K562 (cell line): ENCODE measurements around a stretch of chr6.

DNA sequence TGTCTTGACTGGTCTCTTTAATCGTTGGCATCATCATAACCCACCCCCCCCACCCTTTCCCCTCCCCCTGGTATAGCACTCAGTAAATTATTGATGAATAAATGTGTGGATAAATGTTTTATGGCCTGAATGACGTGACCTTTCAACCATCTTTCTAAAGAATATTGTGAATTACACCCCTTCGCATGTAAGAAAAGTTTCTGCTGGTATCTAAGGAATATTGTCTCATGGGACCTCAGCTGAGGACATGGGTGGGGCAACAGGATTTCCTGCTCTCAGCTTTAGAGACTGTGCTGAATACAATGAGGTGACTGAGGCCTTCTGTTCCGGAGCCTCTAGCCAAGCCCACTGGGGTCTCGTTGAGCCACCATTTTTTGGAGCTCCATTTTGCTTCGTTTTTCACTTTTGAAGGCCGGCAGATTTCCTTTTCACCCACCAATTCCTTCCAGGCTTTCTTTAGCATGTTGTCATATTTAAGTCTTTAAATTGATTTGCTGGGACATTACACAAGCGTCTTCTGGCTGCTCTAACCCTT lies 124.3 kb upstream of the NEDD9 start:
- RAMPAGE, long total RNA = no peak
- RRBS = 2% methylated on average over 4 of the region's 8 CpGs
PRO-cap:
- standard = no peak
- CoPRO, capped RNA only, 2 experiments = no peak in any of the 2 experiments
- CoPRO, capped and uncapped RNA, 2 experiments = no peak in any of the 2 experiments
- CoPRO, uncapped RNA only, 2 experiments = no peak in any of the 2 experiments
CAGE:
- cytosol, long polyA plus RNA = no peak
- long polyA plus RNA = no peak
- nucleolus, long total RNA = no peak
- nucleus, long polyA plus RNA = no peak

DNA sequence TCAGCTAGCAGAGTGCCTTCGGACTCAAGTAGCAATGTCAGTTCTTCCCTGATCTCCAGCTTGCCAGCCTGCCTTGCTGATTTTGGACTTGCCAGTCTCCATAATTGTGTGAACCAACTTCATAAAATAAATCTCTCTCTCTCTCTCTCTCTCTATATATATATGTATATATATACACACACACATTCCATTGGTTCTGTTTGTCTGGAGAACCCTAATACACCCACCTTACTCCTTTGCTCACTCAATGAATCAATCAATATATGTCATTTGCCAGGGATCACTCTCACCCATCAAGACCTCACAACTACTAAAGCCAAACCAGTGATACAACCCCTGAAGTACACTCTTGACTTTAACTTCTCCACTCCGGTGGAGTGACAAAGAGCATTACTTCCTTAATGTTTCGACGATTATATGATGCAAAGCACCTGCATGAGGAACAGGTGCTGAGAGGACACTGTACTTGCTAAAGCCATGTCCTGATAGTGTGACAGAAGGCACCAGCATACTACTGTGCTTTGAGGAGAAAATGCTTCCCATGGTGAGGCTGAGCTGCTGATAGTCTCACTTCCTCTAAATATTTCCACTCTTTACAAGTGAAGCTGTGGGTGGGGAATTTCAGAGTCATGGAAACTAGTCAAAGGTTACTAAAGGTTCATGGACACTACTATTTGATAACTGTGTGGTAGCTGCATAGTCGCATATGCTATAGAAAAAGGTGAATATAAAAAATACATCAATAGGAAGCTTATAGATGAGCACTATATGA lies 141.6 kb upstream of the NEDD9 start:
- RAMPAGE, long total RNA = no peak
- RRBS = no CpG with 5 or more reads among the region's 5 CpGs
PRO-cap:
- standard = no peak
- CoPRO, capped RNA only, 2 experiments = no peak in any of the 2 experiments
- CoPRO, capped and uncapped RNA, 2 experiments = no peak in any of the 2 experiments
- CoPRO, uncapped RNA only, 2 experiments = no peak in any of the 2 experiments
CAGE:
- cytosol, long polyA plus RNA = no peak
- long polyA plus RNA = no peak
- nucleolus, long total RNA = no peak
- nucleus, long polyA plus RNA = no peak

GRCh38 chr6:11381318-11382097 lies 149.0 kb upstream of the NEDD9 start:
- RAMPAGE, long total RNA = no peak
- RRBS = no CpG with 5 or more reads among the region's 9 CpGs
PRO-cap:
- standard = no peak
- CoPRO, capped RNA only, 2 experiments = no peak in any of the 2 experiments
- CoPRO, capped and uncapped RNA, 2 experiments = no peak in any of the 2 experiments
- CoPRO, uncapped RNA only, 2 experiments = no peak in any of the 2 experiments
CAGE:
- cytosol, long polyA plus RNA = no peak
- long polyA plus RNA = no peak
- nucleolus, long total RNA = no peak
- nucleus, long polyA plus RNA = no peak

DNA sequence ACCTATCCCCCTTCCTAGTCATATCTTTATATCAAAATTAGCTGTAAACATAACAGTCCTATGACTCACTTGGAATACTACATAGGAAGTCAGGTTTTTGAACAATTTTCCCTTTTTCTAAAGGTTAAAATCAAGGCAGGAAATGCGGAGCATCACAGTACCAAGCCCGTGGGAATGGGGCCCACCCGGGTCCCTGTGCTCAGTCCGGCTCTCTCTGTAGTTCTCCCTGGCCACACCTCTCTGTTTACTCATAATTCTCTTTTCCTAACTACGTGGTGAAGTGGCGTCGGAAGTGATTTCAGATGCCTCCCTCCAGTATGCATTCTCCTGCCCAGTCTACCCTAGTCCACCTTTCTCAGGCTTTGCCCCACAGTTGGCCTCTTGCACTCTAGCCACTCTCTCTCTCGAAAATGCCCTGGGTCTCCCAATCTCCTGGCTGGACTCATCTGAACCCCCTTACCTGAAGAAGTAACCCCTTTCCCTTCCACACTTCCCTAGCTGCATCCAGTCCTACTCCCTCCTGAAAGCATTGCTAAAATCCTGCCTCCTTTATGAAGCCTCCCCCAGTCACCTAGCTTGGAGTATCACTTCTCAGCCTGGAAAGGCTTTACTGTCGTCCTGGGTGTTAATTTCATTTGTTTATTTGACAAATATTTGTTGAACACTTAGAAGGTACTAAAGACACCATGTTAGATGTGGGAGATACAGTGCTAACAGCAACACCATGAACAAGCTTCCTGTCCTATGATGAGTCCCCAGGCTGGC lies 109.5 kb upstream of the TMEM170B start:
- RAMPAGE, long total RNA = no peak
- RRBS = no CpG with 5 or more reads among the region's 9 CpGs
PRO-cap:
- standard = no peak
- CoPRO, capped RNA only, 2 experiments = no peak in any of the 2 experiments
- CoPRO, capped and uncapped RNA, 2 experiments = no peak in any of the 2 experiments
- CoPRO, uncapped RNA only, 2 experiments = no peak in any of the 2 experiments
CAGE:
- cytosol, long polyA plus RNA = no peak
- long polyA plus RNA = no peak
- nucleolus, long total RNA = no peak
- nucleus, long polyA plus RNA = no peak

DNA sequence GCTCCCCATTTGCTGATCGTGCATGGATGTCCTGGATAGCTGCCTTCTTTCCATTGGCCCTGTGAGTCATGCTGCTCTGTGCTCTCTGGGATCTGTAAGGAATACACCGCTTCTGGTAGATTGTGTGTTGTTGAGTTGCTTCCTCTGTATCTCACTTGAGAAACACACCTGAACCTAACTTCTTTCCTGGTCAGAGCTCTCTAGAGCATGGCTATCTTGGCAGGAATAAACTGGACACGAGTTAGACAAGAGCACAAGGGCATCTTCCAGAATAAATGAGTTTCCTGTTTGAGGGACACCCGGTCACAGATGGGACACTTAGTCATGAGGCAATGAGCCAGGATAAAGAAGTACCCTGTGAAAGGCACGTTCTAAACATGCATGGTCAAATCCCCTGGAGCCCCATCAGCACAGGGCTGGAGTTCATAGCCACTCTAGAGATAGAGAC lies 99.6 kb upstream of the TMEM170B start:
- RAMPAGE, long total RNA = no peak
- RRBS = no CpG with 5 or more reads among the region's 5 CpGs
PRO-cap:
- standard = no peak
- CoPRO, capped RNA only, 2 experiments = no peak in any of the 2 experiments
- CoPRO, capped and uncapped RNA, 2 experiments = no peak in any of the 2 experiments
- CoPRO, uncapped RNA only, 2 experiments = no peak in any of the 2 experiments
CAGE:
- cytosol, long polyA plus RNA = no peak
- long polyA plus RNA = no peak
- nucleolus, long total RNA = no peak
- nucleus, long polyA plus RNA = no peak

GRCh38 chr6:11552390-11552859 lies 14.9 kb downstream of the TMEM170B start:
- RAMPAGE, long total RNA = no peak
- RRBS = no CpG with 5 or more reads among the region's 1 CpG
PRO-cap:
- standard = no peak
- CoPRO, capped RNA only, 2 experiments = no peak in any of the 2 experiments
- CoPRO, capped and uncapped RNA, 2 experiments = no peak in any of the 2 experiments
- CoPRO, uncapped RNA only, 2 experiments = no peak in any of the 2 experiments
CAGE:
- cytosol, long polyA plus RNA = no peak
- long polyA plus RNA = no peak
- nucleolus, long total RNA = no peak
- nucleus, long polyA plus RNA = no peak

GRCh38 chr6:11650781-11651113 lies 113.2 kb downstream of the TMEM170B start:
- RAMPAGE, long total RNA = no peak
- RRBS = no CpG with 5 or more reads among the region's 1 CpG
PRO-cap:
- standard = no peak
- CoPRO, capped RNA only, 2 experiments = no peak in any of the 2 experiments
- CoPRO, capped and uncapped RNA, 2 experiments = no peak in any of the 2 experiments
- CoPRO, uncapped RNA only, 2 experiments = no peak in any of the 2 experiments
CAGE:
- cytosol, long polyA plus RNA = no peak
- long polyA plus RNA = no peak
- nucleolus, long total RNA = no peak
- nucleus, long polyA plus RNA = no peak

DNA sequence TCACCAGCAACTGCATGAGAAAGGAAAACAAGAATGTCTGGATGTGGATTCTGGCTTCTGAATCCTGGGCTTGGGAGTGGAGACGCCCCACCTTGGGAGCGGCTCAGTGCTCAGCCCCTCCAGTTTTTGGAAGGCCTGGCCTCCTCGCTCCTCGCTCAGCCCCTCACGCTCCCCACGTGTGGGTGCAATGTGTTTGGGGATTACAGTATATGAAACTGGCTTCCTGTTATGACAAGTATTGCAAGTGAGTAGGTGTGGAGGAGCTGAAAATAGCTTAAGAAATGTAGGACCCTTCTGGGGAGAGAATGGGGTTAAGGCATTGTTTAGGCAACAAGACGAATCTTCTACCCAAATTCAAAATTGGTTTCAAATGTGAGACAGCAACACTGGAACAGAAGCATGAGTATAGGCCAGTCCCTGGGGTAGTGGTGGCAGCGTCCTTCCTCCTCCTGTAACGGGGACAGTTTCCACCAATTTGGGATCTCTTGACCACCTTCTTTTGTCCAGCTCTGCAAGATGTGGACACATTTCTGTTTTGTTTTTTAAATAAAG lies 66.9 kb downstream of the ADTRP start:
- RAMPAGE, long total RNA = no peak
- RRBS = no CpG with 5 or more reads among the region's 9 CpGs
PRO-cap:
- standard = no peak
- CoPRO, capped RNA only, 2 experiments = no peak in any of the 2 experiments
- CoPRO, capped and uncapped RNA, 2 experiments = no peak in any of the 2 experiments
- CoPRO, uncapped RNA only, 2 experiments = no peak in any of the 2 experiments
CAGE:
- cytosol, long polyA plus RNA = no peak
- long polyA plus RNA = no peak
- nucleolus, long total RNA = no peak
- nucleus, long polyA plus RNA = no peak

DNA sequence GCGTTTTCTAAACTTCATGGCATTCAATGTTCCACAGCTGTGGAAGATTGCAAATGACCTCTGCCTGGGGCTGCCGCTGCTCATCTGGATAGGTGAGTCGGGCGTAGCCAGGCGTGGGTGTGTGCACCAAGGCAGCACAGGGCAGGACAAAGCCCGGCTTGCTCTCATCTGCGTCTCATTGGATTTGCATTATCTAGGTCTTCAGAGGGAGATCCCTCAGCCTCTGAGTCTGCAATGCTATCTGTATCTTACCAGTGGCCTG lies 27.0 kb upstream of the ADTRP start:
- RAMPAGE, long total RNA = no peak
- RRBS = no CpG with 5 or more reads among the region's 7 CpGs
PRO-cap:
- standard = no peak
- CoPRO, capped RNA only, 2 experiments = no peak in any of the 2 experiments
- CoPRO, capped and uncapped RNA, 2 experiments = no peak in any of the 2 experiments
- CoPRO, uncapped RNA only, 2 experiments = no peak in any of the 2 experiments
CAGE:
- cytosol, long polyA plus RNA = no peak
- long polyA plus RNA = no peak
- nucleolus, long total RNA = no peak
- nucleus, long polyA plus RNA = no peak

DNA sequence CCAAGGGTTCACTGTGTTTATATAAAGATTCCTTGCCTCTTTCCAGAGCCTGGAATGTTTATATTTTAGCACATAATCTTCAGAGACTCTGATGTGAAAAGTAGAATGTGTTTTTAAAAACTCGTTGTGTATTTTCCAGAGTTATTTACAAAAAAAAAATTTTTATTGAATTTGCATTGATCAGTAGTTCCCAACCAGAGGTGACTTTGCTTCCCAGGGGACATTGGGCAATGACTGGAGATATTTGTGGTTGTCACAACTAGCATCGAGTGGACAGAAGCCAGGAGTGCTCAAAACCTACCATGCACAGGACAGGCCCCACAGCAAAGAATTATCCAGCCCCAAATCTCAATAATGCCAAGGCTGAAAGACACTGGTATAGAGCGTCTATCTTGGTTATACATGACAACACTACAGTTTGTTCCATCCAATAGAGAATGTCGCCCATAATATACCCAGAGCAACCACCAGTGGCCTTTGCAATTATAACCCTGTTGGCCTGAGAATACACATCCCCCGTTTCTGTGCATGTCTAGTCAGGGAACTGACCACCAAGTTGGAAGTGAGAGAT lies 75.8 kb upstream of the ADTRP start:
- RAMPAGE, long total RNA = no peak
- RRBS = no CpG with 5 or more reads among the region's 5 CpGs
PRO-cap:
- standard = no peak
- CoPRO, capped RNA only, 2 experiments = no peak in any of the 2 experiments
- CoPRO, capped and uncapped RNA, 2 experiments = no peak in any of the 2 experiments
- CoPRO, uncapped RNA only, 2 experiments = no peak in any of the 2 experiments
CAGE:
- cytosol, long polyA plus RNA = no peak
- long polyA plus RNA = no peak
- nucleolus, long total RNA = no peak
- nucleus, long polyA plus RNA = no peak

GRCh38 chr6:11934563-11935111 lies 77.5 kb upstream of the HIVEP1 start:
- RAMPAGE, long total RNA = no peak
- RRBS = no CpG with 5 or more reads among the region's 8 CpGs
PRO-cap:
- standard = no peak
- CoPRO, capped RNA only, 2 experiments = no peak in any of the 2 experiments
- CoPRO, capped and uncapped RNA, 2 experiments = no peak in any of the 2 experiments
- CoPRO, uncapped RNA only, 2 experiments = no peak in any of the 2 experiments
CAGE:
- cytosol, long polyA plus RNA = no peak
- long polyA plus RNA = no peak
- nucleolus, long total RNA = no peak
- nucleus, long polyA plus RNA = no peak

DNA sequence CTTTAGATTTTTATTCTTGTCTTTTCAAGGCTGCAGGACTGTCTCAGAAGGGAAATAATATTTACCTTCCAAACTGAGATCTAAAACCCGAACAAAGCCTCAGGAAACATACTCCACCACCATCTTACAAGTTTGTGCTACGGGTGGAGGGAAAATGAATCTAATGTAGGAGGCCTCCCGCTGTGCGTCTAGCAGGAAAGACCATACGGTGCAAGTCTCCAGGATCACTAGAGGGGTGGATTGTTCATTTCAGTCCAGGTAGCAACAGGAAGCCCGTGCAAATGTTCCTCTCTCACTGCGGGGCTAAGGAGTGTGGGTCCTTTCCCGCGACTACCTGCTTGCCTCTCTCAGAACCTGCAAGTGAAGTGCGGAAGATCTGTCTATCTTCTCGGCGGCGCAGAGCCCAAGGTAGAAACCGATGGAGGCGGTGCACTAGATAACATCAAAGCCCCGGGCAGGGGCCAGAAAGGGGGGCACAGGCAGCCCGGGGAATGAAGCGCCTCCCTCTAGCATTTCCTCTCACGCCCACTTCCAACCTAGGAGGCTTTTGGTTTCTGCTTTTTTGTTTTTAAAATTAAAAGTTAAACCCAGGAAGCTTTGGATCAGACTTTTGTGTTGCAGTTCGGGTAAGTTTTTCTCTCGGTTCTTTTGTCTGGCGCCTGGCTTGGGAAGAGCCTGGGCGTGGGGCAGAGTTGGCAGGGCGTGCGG lies 3.7 kb upstream of the HIVEP1 start:
- RAMPAGE, long total RNA = start-site peak on the plus strand centred at position 493 of the sequence, 49 bp wide, 45 and 34 reads in 2 replicates
- RRBS = no CpG with 5 or more reads among the region's 25 CpGs
PRO-cap:
- standard = bidirectional peak, plus-strand start at position 247 of the sequence, minus-strand start at position 229 of the sequence; bidirectional peak, plus-strand start outside the sequence, minus-strand start at position 362 of the sequence
- CoPRO, capped RNA only, 2 experiments = peak in 2 of 2 experiments; most common plus-strand start position 247 of the sequence (in 1); most common minus-strand start position 218 of the sequence (in 1)
- CoPRO, capped and uncapped RNA, 2 experiments = peak in 2 of 2 experiments; most common plus-strand start position 240 of the sequence (in 1); most common minus-strand start position 139 of the sequence (in 2)
- CoPRO, uncapped RNA only, 2 experiments = peak in 1 of 2 experiments; most common plus-strand start position 140 of the sequence (in 1); most common minus-strand start position 59 of the sequence (in 1)
CAGE:
- cytosol, long polyA plus RNA = start-site peak on the plus strand centred at position 418 of the sequence, 376 bp wide, 58 and 42 reads in 2 replicates
- long polyA plus RNA = start-site peak on the plus strand centred at position 527 of the sequence, 177 bp wide, 41 and 69 reads in 2 replicates
- nucleolus, long total RNA = no peak
- nucleus, long polyA plus RNA = start-site peak on the plus strand centred at position 535 of the sequence, 157 bp wide, 99 and 131 reads in 2 replicates

GRCh38 chr6:12295412-12296000 lies 5.3 kb downstream of the EDN1 start:
- RAMPAGE, long total RNA = no peak
- RRBS = no CpG with 5 or more reads among the region's 7 CpGs
PRO-cap:
- standard = no peak
- CoPRO, capped RNA only, 2 experiments = no peak in any of the 2 experiments
- CoPRO, capped and uncapped RNA, 2 experiments = no peak in any of the 2 experiments
- CoPRO, uncapped RNA only, 2 experiments = no peak in any of the 2 experiments
CAGE:
- cytosol, long polyA plus RNA = no peak
- long polyA plus RNA = no peak
- nucleolus, long total RNA = no peak
- nucleus, long polyA plus RNA = no peak

DNA sequence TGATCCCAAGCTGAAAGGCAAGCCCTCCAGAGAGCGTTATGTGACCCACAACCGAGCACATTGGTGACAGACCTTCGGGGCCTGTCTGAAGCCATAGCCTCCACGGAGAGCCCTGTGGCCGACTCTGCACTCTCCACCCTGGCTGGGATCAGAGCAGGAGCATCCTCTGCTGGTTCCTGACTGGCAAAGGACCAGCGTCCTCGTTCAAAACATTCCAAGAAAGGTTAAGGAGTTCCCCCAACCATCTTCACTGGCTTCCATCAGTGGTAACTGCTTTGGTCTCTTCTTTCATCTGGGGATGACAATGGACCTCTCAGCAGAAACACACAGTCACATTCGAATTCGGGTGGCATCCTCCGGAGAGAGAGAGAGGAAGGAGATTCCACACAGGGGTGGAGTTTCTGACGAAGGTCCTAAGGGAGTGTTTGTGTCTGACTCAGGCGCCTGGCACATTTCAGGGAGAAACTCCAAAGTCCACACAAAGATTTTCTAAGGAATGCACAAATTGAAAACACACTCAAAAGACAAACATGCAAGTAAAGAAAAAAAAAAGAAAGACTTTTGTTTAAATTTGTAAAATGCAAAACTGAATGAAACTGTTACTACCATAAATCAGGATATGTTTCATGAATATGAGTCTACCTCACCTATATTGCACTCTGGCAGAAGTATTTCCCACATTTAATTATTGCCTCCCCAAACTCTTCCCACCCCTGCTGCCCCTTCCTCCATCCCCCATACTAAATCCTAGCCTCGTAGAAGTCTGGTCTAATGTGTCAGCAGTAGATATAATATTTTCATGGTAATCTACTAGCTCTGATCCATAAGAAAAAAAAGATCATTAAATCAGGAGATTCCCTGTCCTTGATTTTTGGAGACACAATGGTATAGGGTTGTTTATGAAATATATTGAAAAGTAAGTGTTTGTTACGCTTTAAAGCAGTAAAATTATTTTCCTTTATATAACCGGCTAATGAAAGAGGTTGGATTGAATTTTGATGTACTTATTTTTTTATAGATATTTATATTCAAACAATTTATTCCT lies 6.2 kb downstream of the EDN1 start:
- RAMPAGE, long total RNA = no peak
- RRBS = no CpG with 5 or more reads among the region's 15 CpGs
PRO-cap:
- standard = no peak
- CoPRO, capped RNA only, 2 experiments = no peak in any of the 2 experiments
- CoPRO, capped and uncapped RNA, 2 experiments = no peak in any of the 2 experiments
- CoPRO, uncapped RNA only, 2 experiments = no peak in any of the 2 experiments
CAGE:
- cytosol, long polyA plus RNA = no peak
- long polyA plus RNA = no peak
- nucleolus, long total RNA = no peak
- nucleus, long polyA plus RNA = no peak

DNA sequence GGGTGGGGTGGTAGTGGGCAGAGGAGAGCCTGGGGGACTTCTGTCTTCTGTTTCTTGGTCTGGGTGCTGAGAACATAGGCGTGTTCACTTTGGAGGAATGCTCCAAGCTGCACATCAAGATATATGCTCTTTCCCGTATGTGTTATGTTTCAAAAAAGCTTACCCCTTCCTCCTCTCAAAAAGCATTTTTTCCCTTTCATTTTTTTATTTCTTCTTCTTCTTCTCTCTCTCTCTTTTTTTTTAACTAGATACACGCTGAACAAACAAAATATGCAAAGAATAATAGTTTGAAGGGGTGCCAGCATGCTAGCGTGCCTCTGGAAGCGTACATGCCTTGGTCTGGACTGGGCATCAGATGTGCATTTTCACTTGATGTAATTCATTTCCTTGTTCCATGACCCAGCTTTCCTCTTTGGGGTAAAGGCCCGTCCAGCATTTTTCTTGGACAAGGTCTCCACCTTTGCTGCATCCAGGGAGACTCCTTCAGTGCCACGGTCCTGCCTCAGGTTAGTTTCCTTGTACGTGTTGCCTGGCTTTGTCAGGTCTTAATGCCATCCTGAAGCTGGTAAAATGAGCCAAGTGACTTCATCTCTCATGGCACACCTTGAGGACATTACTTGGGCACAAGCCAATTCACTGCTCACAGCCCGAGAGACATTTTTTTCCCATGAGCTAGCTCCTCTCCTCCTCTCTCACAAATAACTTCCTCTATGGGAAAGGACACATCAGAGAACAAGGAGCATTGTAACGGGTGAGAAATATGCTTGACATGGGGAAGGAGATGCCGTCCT lies 23.8 kb downstream of the EDN1 start:
- RAMPAGE, long total RNA = no peak
- RRBS = no CpG with 5 or more reads among the region's 11 CpGs
PRO-cap:
- standard = no peak
- CoPRO, capped RNA only, 2 experiments = no peak in any of the 2 experiments
- CoPRO, capped and uncapped RNA, 2 experiments = no peak in any of the 2 experiments
- CoPRO, uncapped RNA only, 2 experiments = no peak in any of the 2 experiments
CAGE:
- cytosol, long polyA plus RNA = no peak
- long polyA plus RNA = no peak
- nucleolus, long total RNA = no peak
- nucleus, long polyA plus RNA = no peak

DNA sequence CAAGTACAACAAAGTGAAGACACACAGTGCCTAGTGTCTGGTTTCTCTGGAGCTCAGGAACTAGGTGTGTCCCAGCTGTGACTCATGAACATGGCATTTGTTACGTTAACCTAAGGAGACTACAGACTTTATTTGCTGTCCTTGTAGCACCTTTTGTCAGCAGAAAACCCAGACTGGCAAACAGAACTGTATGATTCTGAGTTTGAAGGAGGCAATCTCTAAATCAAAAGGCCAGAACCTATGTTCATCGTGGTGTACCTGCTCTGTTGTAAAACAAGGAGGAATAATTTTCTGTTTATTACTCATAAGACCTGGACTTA lies 34.1 kb downstream of the EDN1 start:
- RAMPAGE, long total RNA = no peak
- RRBS = no CpG with 5 or more reads among the region's 2 CpGs
PRO-cap:
- standard = no peak
- CoPRO, capped RNA only, 2 experiments = no peak in any of the 2 experiments
- CoPRO, capped and uncapped RNA, 2 experiments = no peak in any of the 2 experiments
- CoPRO, uncapped RNA only, 2 experiments = no peak in any of the 2 experiments
CAGE:
- cytosol, long polyA plus RNA = no peak
- long polyA plus RNA = no peak
- nucleolus, long total RNA = no peak
- nucleus, long polyA plus RNA = no peak

DNA sequence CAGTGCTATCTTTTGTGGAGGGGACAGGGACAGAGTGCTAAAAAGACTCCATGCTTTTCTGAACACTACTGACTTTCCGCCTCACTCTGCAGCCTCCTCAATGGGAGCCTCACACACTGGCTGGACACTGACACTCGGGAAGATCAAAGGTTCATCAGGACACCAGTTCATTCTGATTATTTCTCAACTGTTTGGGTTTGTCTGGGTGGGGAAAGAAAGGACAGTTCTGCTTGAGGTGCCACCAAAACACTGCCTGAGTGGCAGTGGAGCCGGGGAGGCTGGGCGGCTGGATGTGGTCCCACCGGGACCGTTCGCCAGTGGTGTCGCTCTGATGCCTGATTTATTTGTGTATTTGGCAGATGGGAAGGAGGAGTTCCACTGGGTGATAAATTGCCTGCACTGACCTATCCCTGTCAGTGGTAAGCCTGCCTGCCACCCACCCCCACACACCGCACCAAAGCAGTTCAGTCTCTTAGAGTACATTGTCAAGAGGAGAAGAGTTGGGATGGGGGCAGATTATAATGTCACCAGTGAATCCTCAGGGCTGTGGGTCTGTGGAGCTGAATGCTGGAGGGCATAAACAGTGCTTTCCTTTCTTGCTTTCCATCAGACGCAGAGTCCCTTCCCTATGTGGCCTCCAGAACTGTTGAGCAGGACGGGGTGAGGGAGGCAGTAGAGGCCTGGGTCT lies 49.8 kb downstream of the EDN1 start:
- RAMPAGE, long total RNA = no peak
- RRBS = no CpG with 5 or more reads among the region's 11 CpGs
PRO-cap:
- standard = no peak
- CoPRO, capped RNA only, 2 experiments = no peak in any of the 2 experiments
- CoPRO, capped and uncapped RNA, 2 experiments = no peak in any of the 2 experiments
- CoPRO, uncapped RNA only, 2 experiments = no peak in any of the 2 experiments
CAGE:
- cytosol, long polyA plus RNA = no peak
- long polyA plus RNA = no peak
- nucleolus, long total RNA = no peak
- nucleus, long polyA plus RNA = no peak

- RAMPAGE, long total RNA = no peak
- RRBS = no CpG with 5 or more reads among the region's 14 CpGs
PRO-cap:
- standard = no peak
- CoPRO, capped RNA only, 2 experiments = no peak in any of the 2 experiments
- CoPRO, capped and uncapped RNA, 2 experiments = no peak in any of the 2 experiments
- CoPRO, uncapped RNA only, 2 experiments = no peak in any of the 2 experiments
CAGE:
- cytosol, long polyA plus RNA = no peak
- long polyA plus RNA = no peak
- nucleolus, long total RNA = no peak
- nucleus, long polyA plus RNA = no peak
Measured at GRCh38 chr6:12408602-12409281, 118.6 kb downstream of the EDN1 start.